Myometrial cell (primary cell): ENCODE measurements around the genes TIMM29, SMARCA4, ACP5, ZNF823, ZNF136 and ZNF564.

GRCh38 chr19:10928498-10929515 lies at the start of gene TIMM29:
Gene TIMM29 (plus strand): TSS chr19:10928811.
- RAMPAGE, long total RNA = start-site peak on the minus strand at chr19:10928595-10928653, 425 and 307 reads in 2 replicates

DNA sequence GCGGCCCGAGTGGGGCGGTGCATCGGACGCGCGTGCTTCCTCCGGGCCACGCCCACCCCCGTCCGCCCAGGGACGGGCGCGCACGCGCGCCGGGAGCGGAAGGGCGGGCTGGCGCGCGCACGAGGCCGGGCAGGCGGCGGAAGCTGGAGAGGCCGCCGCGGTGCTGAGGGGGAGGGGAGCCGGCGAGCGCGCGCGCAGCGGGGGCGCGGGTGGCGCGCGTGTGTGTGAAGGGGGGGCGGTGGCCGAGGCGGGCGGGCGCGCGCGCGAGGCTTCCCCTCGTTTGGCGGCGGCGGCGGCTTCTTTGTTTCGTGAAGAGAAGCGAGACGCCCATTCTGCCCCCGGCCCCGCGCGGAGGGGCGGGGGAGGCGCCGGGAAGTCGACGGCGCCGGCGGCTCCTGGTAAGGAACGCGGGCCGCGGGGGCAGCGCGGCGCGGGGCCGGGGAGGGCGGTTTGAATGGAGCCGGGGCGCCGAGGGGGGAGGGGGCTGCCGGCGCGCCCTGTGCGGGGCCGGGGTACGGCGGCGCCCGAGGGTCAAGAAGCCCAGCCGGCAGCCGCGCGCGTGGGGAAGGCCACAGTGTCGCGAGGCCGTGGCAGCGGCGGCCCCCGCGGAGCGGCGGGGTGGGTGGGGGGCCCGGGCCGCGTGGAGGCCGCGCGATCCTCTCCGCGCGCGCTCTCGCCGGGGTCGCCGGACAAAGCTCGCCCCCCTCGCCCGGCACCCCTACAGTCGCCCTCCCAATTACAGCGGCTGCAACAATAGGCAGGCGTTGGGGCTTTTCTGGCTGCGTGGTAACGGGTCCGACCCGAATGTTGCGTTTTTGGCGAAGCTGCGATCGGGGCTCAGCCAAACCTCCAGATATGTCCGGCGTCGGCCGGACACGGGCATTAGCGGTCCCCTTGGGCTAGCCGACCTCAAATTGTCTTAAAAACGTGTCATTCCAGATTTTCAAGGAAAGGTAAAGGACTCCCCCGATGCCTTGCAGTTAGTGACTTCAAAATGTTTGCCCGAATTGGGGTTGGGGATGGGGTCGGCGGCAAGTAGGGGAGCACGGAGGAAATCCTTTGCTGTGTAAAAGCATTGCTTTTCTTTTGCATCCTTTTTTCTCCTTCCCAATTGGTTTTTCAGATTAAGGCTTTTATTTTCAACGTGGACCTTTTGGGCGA lies at the start of gene SMARCA4:
TSS of gene SMARCA4 (plus strand) at position 254 of the 1,161 bp plus-strand sequence.
- RAMPAGE, long total RNA = no peak

- RAMPAGE, long total RNA = no peak
These were observed 55.3 kb upstream of the LDLR start for GRCh38 chr19:11033851-11034388.

- RAMPAGE, long total RNA = no peak
These were observed 1.5 kb downstream of the LDLR start for GRCh38 chr19:11090485-11091455.

- RAMPAGE, long total RNA = no peak
These were observed 16.3 kb downstream of the SPC24 start for GRCh38 chr19:11139325-11139636.

DNA sequence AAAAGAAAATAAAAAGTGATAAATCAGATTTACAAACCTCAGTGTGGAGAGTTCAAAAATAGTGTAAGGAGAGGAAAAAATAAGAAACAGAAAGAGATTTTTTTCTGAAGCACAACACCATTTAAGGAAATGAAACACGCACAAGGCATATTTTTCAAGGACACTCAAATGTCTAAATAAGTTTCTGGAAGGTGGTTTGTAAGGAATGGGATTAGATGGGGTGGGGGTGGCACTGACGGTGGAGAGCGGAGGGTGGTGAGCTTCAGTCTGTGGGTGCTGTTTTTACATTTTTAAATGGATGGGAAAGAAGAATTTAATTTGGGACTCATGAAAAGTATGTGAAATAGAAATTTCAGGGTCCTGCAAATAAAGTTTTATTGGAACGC lies 10.1 kb downstream of the KANK2 start:
- RAMPAGE, long total RNA = no peak

GRCh38 chr19:11293568-11294212 lies 2.3 kb upstream of the TSPAN16 start:
- RAMPAGE, long total RNA = no peak

- RAMPAGE, long total RNA = no peak
These were observed 3.6 kb upstream of the PLPPR2 start for GRCh38 chr19:11351669-11352074.

DNA sequence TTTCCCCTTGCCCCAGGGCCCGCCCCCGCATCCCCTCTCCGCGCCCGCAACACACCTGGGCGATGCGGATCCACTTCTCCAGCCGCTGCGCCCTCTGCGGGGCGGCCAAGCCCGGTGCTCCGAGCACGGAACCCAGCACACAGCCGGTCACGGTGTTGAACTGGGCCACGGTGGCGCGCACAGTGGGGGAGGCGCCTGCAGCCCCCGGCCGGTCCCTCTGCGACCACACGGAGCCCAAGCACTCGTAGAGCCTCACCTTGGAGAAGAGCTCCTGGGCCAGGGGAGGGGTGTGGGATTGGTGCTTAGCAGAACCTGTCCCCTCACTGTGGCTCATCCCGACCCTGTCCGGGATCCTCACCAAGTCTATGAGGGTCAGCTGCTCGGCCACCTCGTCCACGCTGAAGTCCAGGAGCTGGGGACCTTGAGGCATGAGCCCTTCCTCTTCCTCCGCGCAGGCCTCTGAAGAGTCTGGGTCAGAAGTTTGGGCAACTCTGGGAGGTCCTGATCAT lies 12.7 kb downstream of the RGL3 start:
- RAMPAGE, long total RNA = no peak

DNA sequence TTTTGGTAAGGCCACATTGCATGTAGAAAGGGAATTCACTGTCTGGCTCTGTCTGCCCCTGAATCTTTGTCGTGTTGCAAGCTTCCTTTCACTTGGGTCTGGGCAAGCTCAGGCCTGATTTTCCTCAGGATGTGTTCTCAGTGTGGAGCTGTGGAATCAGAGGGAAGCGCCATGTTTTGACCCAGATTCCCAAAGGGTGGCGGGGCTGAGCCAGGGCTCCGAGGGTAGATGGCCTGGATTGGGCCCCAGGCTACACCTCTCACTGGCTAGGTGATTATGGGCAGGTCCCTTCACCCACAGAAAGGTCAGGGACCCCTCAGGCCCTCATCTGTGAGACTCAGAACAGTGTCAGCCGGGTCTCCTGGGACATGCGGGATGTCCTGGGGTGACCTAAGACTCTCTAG lies 8.7 kb downstream of the PRKCSH start:
- RAMPAGE, long total RNA = no peak

GRCh38 chr19:11574584-11575307 lies 2.7 kb downstream of the ACP5 start:
- RAMPAGE, long total RNA = no peak

DNA sequence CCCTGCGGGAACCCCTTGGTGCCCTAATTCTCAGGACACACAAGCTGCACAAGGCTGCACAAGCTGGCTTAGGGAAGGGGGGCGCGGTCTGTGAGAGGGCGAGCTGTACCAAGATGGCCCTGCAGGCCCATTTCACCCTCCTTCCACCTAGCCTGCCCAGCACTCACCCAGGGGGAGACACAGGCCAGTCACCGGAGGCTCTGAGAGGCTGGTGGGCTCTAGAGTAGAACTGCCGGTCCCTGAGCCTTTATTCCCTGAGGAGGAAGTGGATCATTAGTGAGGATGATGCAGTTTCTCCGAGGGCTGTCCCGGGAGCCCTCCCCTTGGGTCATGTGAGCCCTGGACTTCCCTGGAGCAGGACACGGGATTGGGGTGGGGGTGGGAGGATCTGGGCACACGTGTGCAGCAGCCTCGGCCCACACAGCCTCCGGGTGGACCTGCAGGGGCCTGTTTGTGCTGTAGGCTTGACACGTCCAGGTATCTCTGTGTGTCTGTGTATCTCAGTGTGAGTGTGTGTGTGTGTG lies at the start of gene ACP5:
TSS of gene ACP5 (minus strand) at position 220 of the 524 bp plus-strand sequence.
- RAMPAGE, long total RNA = no peak

DNA sequence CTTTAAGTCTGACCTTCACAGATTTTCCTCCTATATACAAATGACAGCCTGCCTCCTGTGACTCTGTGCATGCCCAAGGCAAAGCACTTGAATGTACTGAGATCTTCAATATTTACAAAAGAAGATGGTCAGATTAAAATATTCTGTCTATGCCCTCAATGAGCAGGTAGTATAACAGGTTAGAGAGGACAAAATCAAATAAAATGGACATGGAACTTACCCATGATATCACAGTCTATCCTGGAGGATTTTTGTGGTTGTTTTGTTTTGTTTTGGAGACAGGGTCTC lies 42.0 kb downstream of the ZNF823 start:
- RAMPAGE, long total RNA = no peak

- RAMPAGE, long total RNA = start-site peak on the minus strand at chr19:11738896-11738924, 35 and 28 reads in 2 replicates
These were observed at the start of gene ZNF823 for GRCh38 chr19:11738733-11739430. Gene ZNF823 (minus strand): TSS chr19:11738946.

GRCh38 chr19:11767617-11768155 lies 886 bp downstream of the ZNF441 start:
- RAMPAGE, long total RNA = no peak

DNA sequence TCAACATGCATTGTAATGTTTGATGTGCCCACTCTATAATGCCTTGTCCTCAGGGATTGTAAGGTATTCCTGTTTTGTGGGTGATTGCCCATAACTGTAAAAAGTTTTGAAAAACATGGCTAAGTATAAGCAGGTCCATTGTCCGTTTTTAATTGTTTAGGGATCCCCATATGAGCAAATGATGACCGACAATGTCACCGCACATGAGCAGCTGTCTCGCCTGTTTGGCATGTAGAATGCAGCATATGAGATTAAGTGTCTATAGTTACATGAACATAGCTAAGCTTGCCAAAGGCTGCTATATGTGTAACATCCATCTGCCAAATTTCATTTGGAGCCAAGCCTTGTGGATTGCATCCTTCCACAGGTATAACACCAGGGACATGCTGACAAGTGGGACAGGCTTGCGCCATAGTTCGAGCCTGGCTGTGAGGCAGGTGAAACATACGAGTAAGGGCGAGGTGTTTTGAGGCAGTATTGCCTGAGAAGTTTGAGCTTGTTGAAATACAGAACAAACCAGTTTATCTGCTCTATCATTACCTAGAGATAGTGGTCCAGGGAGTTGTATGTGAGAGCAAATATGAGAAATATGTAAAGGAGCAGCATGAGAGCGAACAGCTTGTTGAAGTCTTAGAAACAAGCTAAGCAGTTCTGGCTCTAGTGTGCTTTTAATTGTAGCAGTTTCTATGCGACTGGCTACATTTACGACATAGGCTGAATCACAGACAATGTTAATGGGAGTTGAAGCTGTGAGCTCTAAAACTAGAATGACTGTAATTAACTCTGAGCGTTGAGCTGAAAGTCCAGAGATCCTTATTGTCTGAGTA lies 8.0 kb downstream of the ZNF439 start:
- RAMPAGE, long total RNA = no peak

DNA sequence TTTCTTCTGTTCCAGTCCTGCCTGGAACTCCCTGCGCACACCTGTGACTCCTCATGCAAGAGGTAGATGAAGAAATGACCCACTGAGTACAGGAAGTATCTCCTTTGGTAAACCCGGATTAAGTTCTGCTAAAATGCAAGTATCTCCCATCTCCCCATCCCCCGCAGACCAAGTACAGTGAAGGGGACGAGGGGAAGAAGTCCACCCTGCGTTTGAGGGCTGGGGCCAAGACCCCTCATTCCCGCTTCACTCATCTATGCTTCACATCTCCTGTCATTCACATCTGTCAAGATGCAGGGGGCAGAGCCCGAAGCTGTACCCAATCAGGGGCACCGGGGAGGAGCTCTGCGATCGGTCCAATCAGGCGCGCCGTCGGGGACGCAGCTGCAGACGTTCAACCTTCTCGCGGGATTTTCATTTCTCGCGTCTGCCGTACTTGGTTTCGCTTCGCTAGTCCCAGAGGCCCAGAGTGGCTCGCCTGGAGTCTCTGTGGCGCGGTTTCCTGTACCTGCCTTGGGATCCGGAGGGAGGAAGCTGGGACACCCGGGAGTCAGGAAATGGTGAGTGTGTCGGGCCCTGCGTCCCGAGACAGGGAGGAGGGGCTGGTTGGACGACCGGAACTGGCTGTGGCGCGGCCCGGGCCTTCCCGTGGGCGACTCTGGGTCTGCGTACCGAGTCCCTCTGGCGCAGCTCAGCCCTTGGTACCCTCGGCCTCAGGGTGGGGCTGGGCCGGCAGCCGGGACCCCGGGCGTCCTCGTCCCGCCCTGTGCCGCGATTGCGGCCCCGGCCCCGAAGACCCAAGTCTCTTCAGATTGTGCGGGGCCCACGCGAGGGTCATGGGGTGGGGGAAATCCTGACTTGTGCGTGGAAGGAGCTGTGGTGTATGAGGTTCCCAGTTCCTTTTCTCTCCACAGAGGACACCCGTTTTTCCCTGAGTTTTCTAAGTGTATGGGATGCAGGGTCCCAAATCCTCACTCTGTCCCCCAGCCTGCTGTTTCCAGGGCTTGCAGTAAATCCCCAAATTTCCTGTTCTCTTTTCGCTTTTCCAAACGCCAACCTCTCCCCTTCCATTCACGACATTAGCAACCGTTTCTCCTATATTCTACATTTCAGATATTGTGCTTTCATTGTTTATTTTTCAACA lies at the start of gene ZNF136:
TSS of gene ZNF136 (plus strand) at position 450 of the 1,144 bp plus-strand sequence.
- RAMPAGE, long total RNA = no peak

- RAMPAGE, long total RNA = no peak
These were observed 5.6 kb downstream of the ZNF44 start for GRCh38 chr19:12288906-12289600.

DNA sequence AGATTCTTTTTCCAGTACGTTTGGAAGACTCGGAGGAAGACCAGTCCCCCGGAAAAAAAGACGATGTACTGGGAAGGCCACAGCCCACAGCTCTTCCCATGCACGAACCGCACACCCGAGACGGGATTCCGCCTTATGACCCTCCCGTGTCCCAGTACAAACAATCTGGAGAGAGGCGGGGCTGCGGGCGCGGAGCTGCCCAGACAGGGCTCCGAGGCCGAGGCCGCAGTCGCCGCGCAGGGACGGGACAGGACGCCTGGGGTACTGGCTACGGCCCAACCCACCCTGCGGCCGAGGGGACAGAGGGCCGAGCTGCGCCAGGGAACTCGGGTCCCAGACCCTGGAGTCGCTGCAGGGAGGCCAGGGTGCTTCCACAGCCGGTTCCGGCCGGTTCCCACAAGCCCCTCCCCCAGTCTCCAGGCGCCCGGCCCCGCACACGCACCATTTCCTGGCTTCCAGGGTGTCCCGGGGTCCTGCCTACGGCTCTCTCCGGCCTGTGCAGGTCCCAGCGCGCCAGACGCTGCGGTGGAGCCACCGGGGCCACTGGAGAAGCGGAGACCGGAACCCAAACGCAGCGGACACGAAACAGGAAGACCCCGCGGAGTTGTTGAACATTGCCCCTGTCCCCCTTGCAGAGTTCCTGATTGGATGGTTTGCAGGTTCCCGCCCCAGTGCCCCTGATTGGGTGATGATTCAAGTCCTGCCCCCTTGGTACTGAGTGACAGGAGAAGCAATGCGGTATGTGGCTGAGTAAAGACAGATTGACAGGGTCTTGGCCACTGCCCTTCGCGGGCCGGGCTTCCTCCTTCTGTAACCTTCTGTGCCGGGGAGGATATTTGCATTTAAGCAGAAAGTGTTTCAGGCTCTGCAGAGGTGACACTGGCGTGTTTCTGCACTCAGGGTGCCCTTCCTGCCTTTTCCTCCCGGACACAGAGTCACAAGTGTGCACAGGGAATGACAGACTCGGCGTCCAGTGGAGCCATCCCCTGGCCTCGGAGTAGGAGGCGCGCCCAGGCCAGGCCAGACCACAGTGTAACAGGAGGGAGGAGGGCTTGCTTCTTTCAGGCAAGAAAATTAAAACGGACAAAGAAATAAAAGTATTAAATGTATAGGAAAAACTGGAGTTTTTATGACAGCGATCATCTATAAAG lies at the start of gene ZNF564:
TSS of gene ZNF564 (minus strand) at position 595 of the 1,151 bp plus-strand sequence.
- RAMPAGE, long total RNA = no peak

DNA sequence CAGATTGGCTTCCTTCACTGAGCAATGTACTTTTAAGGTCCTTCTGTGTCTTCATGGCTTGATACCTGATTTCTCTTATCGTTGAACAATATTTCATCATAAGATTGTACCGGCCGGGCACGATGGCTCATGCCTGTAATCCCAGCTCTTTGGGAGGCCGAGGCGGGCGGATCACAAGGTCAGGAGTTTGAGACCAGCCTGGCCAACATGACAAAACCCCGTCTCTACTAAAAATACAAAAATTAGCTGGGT lies 4.6 kb downstream of the ZNF791 start:
- RAMPAGE, long total RNA = no peak